ENCODE measurements around a stretch of chr12.

DNA sequence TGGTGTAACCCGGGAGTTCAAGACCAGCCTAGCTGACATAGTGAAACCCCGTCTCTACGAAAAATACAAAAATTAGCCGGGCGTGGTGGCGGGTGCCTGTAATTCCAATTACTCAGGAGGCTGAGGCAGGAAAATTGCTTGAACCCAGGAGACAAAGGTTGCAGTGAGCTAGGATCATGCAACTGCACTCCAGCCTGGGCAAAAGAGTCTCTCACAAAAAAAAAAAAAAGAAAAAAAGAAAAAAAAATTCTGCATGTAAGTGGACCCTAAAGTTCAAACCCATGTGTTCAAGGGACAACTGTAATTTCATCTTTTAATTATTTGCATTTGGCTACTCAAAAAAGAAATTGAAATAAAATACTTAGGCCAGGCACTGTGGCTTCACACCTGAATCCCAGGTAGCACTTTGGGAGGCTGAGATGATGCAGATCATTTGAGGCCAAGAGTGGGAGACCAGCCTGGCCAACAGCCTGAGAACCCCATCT lies 2.2 kb upstream of the ZCCHC8 start:
- PRO-cap, 3 experiments = no peak in any of the 3 experiments
- RAMPAGE, long total RNA, 4 experiments = no peak in any of the 4 experiments
- RRBS = no CpG with 5 or more reads among the region's 6 CpGs

DNA sequence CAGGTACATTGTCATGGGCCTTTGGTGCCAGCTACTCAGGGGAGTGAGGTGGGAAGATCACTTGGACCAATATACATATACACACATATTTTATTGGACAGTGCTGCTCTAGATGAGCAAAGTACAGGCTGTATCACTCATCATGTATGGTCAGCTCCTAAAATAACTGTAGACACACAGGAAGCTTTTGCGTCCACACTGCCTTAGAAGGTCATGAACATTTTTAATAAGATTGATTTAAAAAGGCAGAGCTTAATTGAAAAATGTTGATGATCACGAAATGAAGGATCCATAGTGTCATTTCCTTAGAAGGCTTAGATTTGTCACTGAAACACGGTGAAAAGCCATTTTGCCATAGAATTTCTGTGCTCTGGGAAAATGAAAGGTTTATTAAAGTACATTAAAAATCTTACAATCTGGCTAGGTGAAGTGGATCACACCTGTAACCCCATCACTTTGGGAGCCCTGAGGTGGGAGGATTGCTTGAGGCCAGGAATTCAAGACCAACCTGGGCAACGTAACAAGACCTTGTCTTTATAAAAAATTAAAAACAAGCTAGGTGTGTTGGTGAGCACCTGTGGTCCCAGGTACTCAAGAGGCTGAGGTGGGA lies 2.8 kb upstream of the ZCCHC8 start:
- PRO-cap, 3 experiments = no peak in any of the 3 experiments
- RAMPAGE, long total RNA, 4 experiments = no peak in any of the 4 experiments
- RRBS = no CpG with 5 or more reads among the region's 4 CpGs

DNA sequence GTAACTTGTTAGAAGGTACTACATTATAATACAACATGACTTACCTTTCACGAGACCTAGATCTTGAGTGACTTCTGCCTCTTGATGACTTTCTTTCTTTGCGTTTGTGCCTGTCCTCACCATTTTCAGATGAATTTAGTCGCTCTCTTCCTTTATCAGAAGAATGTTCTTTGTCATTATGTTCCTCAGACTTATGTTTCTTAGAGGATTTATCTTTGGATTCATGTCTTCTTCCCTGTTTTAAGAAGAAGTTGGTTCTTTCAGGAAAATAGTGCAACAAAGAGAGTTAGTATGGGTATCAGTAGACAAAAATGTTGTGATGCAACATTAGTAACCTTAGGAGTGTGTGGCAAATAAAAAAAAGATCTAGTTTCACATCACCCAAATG lies 7.9 kb downstream of the RSRC2 start:
- PRO-cap, 3 experiments = no peak in any of the 3 experiments
- RAMPAGE, long total RNA, 4 experiments = no peak in any of the 4 experiments
- RRBS = no CpG with 5 or more reads among the region's 3 CpGs

- PRO-cap, 3 experiments = no peak in any of the 3 experiments
- RAMPAGE, long total RNA, 4 experiments = no peak in any of the 4 experiments
- RRBS = no CpG with 5 or more reads among the region's 5 CpGs
Observed at GRCh38 chr12:122876735-122877269, 19.1 kb downstream of the VPS37B start.

DNA sequence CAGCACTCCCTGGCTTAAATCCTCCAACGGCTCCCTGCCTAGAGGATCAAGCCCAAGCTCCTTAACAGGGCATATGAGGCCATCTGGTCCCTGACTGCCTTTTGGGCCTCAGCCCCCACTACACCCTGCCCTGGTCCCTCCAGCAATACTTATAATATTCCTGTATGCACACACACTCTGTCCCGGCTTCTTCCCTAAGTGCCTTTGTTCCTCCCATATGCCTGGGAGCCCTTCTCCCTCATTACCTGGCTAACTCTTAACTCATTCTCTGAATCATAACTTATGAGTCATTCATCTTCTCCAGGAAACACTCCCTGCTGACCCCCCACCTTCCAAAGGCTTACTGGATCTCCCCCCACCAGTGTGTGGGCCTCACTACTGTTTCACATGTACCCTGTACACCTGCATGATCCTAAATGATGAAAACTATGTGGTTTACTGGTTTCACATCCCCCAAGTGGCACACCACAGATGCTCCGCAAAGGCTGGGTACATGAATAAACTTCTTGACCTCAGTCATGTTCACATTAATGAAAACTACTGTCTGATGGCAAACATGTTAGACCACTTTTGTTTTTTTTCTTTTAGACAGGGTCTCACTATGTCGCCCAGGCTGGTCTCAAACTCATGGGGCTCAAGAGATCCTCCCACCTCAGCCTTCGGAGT lies 8.5 kb downstream of the VPS37B start:
- PRO-cap, 3 experiments = no peak in any of the 3 experiments
- RAMPAGE, long total RNA, 4 experiments = no peak in any of the 4 experiments
- RRBS = no CpG with 5 or more reads among the region's 5 CpGs

- PRO-cap, 3 experiments = no peak in any of the 3 experiments
- RAMPAGE, long total RNA, 4 experiments = no peak in any of the 4 experiments
- RRBS = no CpG with 5 or more reads among the region's 10 CpGs
Observed at GRCh38 chr12:122934473-122935303, 31.6 kb downstream of the ABCB9 start.

DNA sequence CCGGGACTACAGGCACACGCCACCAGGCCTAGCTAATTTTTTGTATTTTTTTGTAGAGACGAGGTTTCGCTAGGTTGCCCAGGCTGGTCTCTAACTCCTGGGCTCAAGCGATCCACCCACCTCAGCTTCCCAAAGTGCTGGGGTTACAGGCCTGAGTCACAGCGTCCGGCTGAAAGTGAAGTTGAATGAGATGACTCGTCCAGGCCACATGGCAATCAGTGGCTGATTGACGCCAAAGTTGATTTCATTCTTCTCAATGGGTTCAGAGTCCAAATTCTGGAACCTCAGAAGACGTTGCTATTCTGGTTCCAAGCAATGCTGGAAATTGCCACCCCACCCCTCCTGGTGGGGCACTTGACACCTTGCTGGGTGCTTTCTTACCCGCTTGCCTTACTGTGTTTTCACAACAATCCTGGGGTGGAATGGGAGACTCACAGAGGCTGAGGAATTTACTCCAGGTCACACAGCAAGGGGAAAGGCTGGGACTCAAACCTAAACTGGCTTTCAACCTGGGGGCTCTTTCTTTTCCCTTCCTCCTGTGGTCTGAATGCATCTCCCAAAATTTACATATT lies 14.8 kb downstream of the ABCB9 start:
- PRO-cap, 3 experiments = no peak in any of the 3 experiments
- RAMPAGE, long total RNA, 4 experiments = no peak in any of the 4 experiments
- RRBS = no CpG with 5 or more reads among the region's 11 CpGs

DNA sequence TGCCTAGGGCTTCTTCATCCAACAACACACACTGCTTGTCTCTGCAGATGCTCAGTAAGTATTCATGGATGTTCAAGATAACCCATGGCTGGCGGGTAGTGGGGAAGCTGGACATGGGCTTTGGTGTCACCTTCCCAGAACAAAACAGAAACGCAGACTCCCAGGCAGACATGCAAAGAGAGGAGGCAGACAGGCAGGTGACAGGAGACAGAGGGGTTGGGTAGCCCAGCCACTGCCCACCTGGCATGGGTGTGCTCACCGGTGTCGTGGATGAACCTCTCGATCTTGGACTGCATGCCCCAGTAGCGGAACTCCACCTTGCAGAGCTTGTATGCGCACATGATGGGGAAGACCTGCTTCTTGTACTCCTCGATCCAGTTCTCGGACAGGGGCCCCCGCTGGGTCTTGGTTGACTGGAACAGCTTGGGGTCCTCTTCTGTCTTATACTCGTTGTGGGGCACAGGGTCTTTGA lies 29.1 kb downstream of the ARL6IP4 start:
- PRO-cap, 3 experiments = no peak in any of the 3 experiments
- RAMPAGE, long total RNA, 4 experiments = no peak in any of the 4 experiments
- RRBS = no CpG with 5 or more reads among the region's 11 CpGs

DNA sequence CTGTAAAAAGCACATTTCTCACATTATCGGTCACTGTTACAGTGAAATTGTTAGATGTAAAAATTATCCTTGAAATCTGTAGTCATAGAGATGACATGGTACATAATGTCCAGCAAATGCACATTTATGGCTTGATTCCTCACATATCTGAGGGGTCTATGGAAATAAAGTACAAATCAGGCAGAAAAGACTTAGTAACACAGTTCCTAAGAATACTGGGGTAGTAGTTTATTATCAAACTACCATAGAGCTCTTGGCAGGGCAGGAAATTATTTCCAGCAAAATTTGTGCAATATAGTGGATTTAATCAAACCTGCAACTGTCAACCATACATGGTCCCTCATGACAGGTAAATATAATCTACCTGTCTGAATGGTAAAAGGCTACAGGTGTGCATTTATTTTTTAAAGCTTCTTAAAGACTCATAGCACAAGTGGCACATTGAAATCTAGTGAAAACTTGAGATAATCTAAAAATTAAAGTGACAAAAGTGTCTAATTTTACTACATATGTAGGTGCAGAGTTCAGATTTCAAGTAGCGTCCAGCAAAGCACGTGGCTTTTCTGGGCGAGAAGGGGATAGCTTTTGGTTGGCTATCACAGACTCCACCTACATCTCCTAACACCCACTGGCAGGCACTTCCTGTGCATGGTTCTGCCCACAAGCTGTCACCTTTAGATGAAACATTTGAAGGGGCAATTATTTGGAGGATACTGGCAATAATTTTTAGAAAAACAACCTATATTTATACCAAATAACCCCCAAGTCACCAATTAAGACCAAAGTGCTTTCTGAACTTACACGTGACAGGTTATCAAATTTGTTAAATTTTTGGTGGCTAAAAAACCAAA lies 1.8 kb upstream of the PITPNM2 start:
- PRO-cap, 3 experiments = no peak in any of the 3 experiments
- RAMPAGE, long total RNA, 4 experiments = no peak in any of the 4 experiments
- RRBS = no CpG with 5 or more reads among the region's 5 CpGs

GRCh38 chr12:123221235-123221908 lies 11.6 kb downstream of the MPHOSPH9 start:
- PRO-cap, 3 experiments = no peak in any of the 3 experiments
- RAMPAGE, long total RNA, 4 experiments = no peak in any of the 4 experiments
- RRBS = no CpG with 5 or more reads among the region's 4 CpGs

DNA sequence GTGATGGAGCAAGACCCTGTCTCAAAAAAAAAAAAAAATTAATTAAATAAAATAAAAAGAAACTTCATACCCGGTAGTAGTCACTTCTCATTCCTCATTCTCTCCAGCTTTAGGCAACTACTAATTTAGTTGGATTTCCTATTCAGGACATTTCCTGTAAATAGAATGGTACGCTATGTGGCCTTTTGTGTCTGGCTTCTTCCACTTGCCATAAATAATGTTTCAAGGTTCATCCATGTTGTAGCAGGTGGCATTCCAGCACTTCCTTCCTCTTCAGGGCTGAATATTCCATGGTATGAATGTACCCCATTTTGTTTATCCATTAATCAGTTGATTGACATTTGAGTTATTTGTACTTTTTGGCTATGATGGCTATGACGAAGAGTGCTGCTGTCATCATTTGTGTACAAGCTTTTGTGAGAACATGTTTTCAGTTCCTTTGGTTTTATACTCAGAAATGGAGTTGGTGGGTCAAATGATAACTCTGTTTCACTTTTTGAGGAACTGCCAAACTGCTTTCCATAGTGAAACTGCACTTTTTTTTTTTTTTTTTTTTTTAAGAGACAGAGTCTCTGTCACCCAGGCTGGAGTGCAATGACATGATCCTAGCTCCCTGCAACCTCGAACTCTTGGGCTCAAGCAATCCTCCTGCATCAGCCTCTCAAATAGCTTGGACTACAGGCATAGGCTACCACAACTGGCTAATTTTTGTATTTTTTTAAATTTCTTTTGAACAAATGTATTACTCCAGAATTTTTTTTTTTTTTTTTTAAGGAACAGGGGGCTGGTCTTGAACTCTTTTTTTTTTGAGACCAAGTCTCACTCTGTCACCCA lies 6.6 kb upstream of the CDK2AP1 start:
- PRO-cap, 3 experiments = no peak in any of the 3 experiments
- RAMPAGE, long total RNA, 4 experiments = no peak in any of the 4 experiments
- RRBS = no CpG with 5 or more reads among the region's 4 CpGs

GRCh38 chr12:123293540-123294278 lies 22.1 kb upstream of the CDK2AP1 start:
- PRO-cap, 3 experiments = no peak in any of the 3 experiments
- RAMPAGE, long total RNA, 4 experiments = no peak in any of the 4 experiments
- RRBS = no CpG with 5 or more reads among the region's 8 CpGs

DNA sequence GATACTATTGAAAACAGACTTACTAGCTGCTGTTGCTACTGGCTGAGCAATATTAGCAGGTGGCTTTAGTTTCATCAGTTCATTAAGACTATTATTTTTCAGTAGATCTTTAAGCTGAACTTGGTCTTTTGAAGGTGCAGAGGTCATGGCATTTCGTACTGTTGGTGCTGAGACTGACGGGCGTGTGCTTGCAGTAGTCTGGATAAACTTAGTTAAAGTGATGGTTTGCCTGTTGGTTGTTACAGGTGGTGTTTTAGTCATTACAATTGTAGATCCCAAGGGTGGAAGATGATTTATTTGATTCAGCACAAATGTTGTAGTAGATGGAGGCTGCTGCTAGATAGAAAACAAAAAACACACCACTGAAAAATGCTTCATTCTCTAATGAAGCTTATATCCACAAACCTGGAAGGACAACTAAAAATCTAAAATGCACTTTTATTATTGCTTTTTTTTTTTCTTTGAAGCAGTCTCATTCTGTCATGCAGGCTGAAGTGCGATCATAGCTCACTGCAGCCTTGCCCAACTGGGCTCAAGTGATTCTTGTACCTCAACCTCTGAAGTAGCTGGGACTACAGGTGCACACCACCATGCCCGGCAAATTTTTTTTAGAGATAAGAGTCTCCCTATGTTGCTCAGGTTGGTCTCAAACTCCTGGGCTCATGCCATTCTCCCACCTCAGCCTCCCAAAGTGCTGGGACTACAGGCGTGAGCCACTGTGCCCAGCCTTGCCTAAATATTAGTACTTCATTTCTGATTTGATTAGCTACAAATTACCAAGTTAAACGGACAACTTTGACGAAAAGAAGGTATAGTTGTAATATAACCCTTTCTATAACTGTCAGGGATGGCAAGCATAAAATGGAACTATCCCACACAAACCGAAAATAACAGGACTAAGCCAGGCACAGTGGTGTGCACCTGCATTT lies 19.1 kb downstream of the SBNO1 start:
- PRO-cap, 3 experiments = no peak in any of the 3 experiments
- RAMPAGE, long total RNA, 4 experiments = no peak in any of the 4 experiments
- RRBS = no CpG with 5 or more reads among the region's 9 CpGs

GRCh38 chr12:123471405-123471733 lies 13.4 kb downstream of the SNRNP35 start:
- PRO-cap, 3 experiments = no peak in any of the 3 experiments
- RAMPAGE, long total RNA, 4 experiments = no peak in any of the 4 experiments
- RRBS = no CpG with 5 or more reads among the region's 7 CpGs

DNA sequence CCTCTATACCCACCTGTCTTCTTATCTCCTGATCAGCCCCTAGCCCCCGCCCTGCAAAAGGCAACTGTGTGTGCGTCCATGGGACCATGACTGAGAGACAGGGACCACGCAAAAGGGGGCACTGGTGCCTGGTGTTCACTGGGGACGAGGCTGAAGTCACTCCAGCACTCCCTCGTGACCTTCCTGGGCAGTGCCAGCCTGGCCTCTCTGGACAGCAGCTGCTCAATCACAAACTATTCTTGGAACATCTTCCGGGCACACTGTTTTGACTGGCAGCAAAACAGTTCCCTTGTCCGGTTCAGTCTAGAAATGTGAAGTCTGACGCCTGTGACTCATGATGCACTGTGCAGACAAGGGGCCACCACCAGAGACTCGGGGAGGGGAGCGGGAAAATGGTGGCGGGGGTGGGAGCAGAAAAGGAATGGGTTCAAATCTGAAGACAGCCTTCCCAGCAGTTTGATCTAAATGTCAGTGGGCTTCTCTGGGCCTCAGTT lies 20.8 kb downstream of the SNRNP35 start:
- PRO-cap, 3 experiments = peak in 1 of 3 experiments; most common plus-strand start position 367 of the sequence (in 1); most common minus-strand start position 99 of the sequence (in 1)
- RAMPAGE, long total RNA, 4 experiments = no peak in any of the 4 experiments
- RRBS = no CpG with 5 or more reads among the region's 11 CpGs

DNA sequence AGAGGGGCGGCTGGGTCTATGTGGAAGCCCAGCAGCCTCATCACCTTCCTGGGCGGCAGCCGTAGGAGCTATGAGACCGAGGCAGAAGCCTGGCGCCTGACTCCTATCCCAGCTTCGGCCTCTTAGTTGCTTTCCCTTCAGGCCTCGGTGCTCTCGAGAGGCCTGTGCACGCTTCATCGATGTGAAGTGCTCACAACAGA lies 20.2 kb downstream of the RILPL1 start:
- PRO-cap, 3 experiments = no peak in any of the 3 experiments
- RAMPAGE, long total RNA, 4 experiments = no peak in any of the 4 experiments
- RRBS = no CpG with 5 or more reads among the region's 10 CpGs

GRCh38 chr12:123571139-123571796 lies 13.1 kb upstream of the TMED2 start:
- PRO-cap, 3 experiments = no peak in any of the 3 experiments
- RAMPAGE, long total RNA, 4 experiments = no peak in any of the 4 experiments
- RRBS = no CpG with 5 or more reads among the region's 9 CpGs

DNA sequence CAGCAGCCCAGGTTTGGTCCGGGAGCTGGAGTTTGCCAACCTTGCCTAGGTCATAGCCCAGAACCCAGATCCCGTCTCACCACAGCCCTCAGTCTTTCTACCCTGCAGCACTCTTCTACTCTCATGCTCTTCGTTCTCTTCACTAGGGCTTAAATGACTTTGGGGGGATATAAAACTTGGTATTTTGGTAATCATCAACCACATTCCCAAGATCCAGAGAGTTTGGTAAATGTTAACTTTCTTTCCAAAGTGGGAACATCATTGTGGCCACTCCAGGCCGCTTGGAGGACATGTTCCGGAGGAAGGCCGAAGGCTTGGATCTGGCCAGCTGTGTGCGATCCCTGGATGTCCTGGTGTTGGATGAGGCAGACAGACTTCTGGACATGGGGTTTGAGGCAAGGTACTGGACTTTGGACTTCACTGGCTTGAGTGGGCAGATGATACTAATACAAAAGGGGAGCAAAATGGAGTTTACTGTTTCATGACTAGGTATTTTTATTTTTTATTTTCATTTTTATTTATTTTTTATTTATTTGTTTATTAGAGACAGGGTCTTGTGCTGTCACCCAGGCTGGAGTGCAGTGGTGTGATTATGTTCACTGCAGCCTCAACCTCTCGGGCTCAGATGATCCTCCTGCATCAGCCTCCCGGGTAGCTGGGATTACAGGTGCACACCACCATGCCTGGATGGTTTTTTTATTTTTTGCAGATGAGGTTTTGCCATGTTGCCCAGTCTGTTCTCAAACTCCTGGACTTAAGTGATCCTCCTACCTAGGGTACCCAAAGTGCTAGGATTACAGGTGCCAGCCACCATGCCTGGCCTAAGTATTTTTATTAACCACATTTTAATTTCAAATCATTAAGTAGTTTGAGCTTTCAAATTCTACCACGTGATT lies 6.8 kb downstream of the DDX55 start:
- PRO-cap, 3 experiments = no peak in any of the 3 experiments
- RAMPAGE, long total RNA, 4 experiments = no peak in any of the 4 experiments
- RRBS = no CpG with 5 or more reads among the region's 10 CpGs

GRCh38 chr12:123742997-123743436 lies 19.1 kb upstream of the DNAH10 start:
- PRO-cap, 3 experiments = no peak in any of the 3 experiments
- RAMPAGE, long total RNA, 4 experiments = no peak in any of the 4 experiments
- RRBS = no CpG with 5 or more reads among the region's 10 CpGs

DNA sequence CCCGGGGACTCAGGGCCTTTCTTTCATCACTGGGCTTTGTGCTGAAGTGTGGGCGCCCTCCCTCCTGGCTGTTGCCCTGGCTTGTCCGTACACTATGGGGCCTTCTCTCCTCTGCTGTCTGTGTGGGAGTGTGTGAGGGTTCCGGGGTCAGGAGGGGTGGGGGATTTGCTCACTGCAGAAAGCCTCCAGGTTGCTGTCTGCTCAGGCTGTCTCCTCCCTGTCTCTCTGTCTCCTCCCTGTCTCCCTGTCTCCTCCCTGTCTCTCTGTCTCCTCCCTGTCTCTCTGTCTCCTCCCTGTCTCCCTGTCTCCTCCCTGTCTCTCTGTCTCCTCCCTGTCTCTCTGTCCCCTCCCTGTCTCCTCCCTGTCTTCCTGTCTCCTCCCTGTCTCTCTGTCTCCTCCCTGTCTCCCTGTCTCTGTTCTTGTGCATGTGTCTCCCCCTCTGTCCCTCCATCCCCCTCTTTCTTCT lies 64.7 kb downstream of the CCDC92 start:
- PRO-cap, 3 experiments = peak in 1 of 3 experiments; most common minus-strand start position 227 of the sequence (in 1)
- RAMPAGE, long total RNA, 4 experiments = no peak in any of the 4 experiments
- RRBS = 68% methylated on average over 1 of the region's 4 CpGs

Data from adrenal gland (tissue), 7 donors.